Skin of body (tissue), 2 donors: Measurements from ENCODE around the genes MRGPRD and CCND1.

DNA sequence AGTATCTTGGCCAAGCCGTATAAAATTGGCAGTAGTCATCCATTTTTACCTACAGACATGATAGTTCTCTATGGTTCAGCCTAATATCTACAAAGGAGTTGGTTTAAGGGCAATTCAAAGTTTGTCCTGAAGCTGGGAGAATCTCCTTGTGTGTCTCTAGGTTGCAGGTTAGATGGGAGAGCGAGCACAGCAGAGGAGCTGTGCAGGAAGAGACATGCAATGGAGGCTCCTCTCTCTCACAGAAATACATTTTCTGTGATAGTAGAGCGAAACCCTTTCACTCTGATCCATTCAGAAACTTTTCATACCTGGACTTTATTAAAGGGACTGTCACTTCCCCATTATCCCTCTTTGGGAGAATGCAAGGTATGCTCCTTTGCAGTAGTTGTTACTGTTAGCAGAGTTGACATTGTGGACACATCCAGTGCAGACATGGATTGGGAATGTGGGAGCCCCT is 91.6 kb downstream of the PPP6R3 start:
- RAMPAGE, long total RNA = no peak

- RAMPAGE, long total RNA = no peak
These were observed 93.0 kb upstream of the GAL start for GRCh38 chr11:68591338-68591777.

DNA sequence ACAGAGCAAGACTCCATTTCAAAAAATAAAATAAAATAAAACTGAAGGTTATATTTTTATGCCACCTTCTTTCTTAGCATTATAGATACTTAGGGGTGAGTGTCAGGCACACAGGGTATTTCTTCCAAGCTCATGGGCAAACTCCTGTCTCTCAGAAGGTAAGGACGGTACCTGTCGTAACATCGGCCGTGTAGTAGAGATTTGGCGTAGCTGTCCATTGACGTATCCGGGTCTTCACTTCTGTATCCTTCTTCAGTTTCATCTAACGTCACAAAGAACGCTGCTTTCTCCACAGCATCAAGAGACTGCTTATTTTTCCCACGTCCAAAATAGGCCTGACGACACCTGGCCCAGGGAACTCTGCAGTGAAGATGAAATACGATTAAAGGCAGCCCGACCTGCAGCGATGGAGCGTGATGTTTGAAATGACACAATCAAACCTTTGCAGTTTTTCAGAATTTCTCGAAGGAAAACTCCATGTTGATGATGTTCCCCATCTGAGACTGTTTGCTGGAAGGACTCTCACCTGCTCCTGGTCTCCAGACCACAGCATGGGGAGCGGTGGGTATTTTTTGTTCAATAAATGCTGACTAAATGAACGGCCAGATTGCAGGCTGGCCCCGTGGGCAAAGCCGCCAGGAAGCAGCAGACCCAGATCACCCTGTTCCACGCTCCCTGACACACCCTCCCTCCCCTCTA is 30.4 kb upstream of the TESMIN start:
- RAMPAGE, long total RNA = no peak

DNA sequence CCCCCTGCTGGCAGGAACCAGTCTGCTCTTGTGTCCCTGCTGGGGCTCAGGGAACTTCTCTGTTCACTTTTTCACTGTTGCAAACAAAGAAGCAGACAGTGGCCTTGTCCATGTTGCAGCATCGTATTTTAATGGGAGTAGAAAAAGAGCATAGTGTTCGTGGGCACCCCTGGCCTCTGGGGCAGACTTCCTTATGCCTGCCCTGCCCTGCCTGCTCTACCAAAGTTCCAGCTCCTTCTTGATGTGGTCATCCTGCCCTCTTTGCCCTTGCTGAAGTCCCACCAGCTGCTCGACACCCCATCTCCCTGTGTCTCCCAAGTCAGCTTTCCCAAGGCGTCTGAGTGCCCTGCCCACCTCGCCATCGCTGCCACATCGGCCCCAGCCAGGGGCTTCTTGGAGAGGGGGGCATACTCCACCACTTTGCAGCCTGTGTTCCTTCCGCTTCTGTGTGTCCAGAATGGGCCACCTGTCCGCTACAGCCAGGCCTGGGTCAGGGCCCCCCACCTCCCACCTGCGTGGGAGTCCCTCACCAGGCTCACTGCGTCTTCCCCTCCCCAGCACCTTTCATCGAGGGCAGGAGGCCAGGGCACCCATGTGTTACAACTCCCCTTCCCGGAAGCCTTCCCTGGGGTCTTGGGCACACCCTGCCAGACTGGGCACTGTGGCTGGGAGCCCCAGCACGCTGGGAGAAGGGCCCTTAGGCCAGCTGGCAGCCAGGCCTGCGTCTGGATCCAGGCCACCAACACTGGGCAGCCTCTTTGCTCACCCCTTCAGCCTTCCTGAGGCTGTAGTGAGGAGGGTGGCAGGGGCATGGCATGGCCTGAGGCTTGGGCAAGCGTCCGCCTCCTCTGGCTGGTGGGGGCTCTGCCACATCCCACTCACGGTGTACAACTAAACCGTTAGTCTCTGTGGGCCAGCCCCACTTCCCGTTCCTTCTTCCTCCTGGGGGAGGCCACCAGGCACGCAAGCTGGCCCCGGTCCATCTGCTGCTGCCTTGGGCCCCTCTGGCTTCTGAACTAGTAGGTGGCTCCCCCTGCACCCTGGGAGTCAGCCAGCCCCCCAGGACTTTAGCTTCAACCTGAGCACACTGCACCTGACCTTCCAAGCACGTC is 13.5 kb downstream of the CPT1A start:
- RAMPAGE, long total RNA = no peak

- RAMPAGE, long total RNA = no peak
These were observed 2.2 kb upstream of the CPT1A start for GRCh38 chr11:68843637-68844501.

GRCh38 chr11:68974190-68974583 is 6.6 kb downstream of the MRGPRD start:
- RAMPAGE, long total RNA = no peak

GRCh38 chr11:68980865-68981332 is at the start of gene MRGPRD:
TSS of gene MRGPRD (minus strand) at chr11:68980986.
- RAMPAGE, long total RNA = no peak

DNA sequence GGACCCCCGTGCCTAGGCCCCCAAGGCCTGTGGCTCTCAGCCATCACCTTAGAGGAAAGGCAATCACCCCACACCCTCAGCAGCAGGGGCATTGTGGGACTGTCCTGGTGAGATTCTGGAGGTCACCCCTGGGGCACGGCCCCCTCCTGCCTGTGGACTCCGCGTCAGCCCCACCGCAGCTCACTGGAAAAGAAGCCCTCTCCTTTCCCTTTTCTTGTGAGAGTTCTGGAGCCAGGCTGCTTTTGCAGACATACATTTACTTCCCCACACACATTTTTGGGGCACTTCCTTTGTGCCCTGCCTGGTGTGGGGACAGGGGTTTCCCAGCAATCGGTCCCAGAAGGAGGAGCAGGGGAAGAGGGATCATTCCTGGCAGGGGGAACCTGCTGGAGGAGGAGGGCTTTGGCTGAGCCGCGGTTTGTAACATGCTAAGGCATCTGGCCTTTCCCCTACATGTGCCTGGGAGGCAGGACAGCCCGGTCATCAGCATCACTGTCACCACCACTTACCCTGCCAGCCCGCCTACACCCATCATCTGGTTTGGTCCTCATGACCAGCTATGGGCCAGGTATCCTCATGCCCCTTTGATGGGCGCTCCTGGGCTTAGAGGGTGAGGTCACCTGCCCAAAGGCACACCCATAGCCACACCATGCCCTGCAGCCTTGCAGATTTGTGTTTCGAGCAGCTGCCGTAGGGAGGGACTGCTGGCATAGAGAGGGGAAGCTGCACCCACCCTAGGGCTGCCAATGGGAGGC is 2.9 kb downstream of the MRGPRF start:
- RAMPAGE, long total RNA = no peak

DNA sequence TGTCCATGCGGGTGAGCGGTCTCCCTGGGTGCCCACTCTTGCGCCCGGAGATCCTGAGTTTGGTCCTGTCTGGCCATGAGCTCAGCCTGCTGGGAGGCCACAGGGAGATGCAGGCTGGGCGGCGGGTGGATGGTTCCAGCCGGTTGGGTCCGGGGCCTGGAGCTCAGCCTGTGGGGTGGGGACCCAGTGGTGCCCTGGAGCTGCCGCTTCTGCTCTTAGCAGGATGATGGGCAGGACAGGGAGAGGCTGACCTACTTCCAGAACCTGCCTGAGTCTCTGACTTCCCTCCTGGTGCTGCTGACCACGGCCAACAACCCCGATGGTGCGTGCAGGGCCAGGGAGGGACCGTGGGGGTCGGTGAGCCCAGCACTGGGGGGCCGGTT is 18.5 kb downstream of the TPCN2 start:
- RAMPAGE, long total RNA = no peak

DNA sequence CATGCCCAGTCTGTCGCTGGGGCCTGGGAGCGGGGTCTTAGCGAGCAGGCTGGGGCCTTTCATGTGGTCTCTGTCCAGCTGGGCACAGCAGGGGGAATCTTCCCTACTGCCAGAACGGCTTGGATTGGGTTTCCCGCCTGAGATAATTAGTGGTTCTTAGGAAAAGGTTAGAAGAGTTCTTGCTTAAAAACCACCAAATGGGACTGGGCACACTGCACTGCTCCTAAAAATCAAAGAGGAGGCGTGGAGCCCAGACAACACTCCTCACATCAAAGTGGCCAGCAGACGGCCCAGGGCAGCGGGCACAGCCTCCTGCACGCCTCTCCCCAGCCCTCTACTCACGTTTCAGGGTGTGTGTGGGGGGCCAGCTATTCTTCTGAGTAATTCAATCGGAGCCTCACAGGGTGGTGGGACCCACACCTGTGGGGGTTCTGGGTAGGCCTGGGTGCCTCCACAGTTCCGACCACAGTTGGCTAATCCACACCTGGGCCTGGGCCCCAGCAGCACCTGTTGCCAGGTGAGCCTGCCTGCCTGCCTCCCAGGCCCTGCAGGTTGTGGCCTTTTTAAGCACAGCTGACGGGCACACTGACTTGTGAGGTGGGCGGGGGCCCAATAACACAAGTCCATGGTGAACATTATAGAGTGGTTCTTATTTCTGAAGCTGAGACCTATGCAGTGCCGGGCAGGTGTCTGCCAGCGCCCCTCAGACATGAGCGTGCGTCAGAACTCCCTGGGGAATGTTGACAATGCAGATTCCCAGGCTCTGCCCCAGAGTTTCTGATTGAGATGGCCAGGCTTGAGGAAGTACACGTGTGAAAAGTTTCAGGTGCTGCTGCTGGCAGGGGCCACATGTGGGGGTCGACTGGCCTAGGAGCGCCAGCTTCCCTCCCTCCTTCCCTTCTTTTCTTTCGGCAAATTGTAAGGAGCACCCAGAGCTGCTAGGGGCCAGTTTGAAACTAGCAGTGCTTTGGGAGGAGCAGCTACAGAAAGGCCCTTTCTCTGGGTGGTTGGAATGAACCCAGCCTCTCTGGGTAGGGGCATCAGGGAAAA is 46.0 kb downstream of the TPCN2 start:
- RAMPAGE, long total RNA = no peak

DNA sequence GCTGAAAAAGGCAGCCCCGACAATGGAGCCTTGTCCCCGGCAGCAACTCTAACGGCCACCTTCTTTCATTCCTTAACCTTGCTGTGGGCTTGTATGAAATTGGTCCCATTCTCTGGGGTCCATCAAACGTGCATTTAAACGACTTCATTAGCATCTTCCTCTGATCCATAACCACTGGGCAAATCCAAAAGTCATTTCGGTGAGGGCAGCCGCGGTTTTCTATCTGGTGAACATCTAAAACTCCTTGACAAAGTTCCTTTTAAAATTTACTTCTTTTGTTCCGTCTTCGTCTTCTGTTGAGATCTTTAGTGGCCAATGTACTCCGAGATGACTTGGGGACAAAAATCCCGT is 59.9 kb upstream of the MYEOV start:
- RAMPAGE, long total RNA = no peak

DNA sequence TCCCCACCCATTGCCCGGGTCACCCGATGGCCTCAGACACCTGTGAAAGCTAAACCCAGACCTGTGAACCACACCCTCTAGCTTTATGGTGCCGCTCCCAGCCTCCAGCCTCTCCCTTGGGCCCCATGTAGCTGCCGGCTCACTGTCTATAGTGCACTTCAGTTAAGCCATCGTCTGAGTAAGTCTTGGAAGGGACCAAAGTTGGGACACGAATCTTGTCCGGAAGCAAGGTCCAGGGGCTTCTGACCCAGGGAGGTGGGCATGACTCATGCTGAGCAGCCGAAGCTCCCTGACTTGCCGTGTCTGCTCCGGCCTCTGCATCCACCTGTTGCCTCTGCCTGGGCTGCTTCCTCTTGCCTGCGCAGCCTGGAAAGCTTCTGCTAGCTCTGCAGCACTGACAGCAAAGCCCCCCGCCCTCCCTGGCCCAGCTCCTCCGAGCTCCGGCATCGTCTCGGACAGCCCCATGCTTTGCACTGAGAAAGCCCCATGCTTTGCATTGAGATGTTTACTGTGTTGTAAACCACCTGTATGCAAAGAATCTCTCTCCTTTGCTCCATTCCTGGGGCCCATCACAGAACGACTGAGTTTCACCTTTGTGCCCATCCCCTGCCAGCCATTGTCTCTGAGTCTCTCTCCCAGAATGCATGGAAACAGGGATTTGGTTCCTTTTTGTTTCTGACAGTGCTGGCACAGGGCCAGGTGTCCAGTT is 5.5 kb upstream of the MYEOV start:
- RAMPAGE, long total RNA = no peak

DNA sequence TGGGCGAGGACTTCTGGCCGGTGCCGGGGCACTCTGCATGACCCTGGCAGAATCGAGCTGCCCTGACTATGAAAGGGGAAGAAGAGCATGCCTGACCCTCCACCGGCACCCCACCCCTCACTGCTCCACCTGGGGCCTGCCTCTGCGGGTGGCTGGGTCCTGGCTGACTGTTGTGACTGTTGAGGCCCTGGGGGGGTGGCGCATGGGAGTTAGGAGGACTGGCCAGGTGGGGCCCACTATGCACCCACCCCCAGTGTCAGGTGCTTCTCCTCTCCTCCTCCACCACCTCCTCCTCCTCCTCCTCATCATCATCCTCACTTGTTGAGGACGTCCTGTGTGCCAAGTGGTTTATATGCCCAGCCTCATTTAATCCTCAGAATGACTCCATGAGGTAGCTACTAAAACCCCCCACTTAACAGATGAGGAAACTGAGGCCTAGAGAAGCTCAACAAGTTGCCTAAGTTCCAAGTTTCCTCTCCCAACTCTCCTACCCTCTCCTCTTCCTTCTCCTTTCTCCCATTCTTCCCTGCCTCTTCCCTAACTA is 2.2 kb downstream of the MYEOV start:
- RAMPAGE, long total RNA = no peak

- RAMPAGE, long total RNA = no peak
These were observed 6.3 kb downstream of the MYEOV start for GRCh38 chr11:69299978-69300853.

GRCh38 chr11:69409863-69410216 is 115.9 kb downstream of the MYEOV start:
- RAMPAGE, long total RNA = no peak

DNA sequence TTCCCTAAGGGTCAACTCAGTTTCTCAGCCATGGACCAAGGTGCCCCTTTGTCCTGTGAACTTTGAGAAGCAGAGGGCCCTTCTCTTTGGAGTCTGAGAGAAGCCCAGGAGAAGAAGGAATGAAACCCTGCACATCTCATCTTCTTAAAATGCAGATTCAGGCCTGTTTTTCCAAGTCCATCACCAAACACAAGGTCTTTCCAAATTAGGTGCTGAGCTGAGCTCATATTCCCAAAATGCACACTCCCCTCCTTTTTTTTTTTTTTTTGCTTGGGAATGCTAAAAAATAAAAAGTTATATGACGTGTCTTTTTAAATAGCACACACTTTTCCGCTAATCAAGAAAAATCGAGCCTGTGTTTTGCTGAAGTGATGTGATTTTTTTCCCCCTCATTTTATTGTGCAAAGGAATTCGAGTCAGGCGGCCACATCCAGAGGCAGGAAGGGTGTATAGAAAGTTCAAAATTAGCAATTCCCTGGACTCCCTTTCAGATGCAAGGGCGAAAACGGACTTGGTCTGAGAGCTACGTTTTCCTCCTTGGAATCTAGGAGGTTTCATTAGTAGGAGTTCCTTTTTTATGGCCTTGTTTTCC is 122.7 kb downstream of the MYEOV start:
- RAMPAGE, long total RNA = no peak

DNA sequence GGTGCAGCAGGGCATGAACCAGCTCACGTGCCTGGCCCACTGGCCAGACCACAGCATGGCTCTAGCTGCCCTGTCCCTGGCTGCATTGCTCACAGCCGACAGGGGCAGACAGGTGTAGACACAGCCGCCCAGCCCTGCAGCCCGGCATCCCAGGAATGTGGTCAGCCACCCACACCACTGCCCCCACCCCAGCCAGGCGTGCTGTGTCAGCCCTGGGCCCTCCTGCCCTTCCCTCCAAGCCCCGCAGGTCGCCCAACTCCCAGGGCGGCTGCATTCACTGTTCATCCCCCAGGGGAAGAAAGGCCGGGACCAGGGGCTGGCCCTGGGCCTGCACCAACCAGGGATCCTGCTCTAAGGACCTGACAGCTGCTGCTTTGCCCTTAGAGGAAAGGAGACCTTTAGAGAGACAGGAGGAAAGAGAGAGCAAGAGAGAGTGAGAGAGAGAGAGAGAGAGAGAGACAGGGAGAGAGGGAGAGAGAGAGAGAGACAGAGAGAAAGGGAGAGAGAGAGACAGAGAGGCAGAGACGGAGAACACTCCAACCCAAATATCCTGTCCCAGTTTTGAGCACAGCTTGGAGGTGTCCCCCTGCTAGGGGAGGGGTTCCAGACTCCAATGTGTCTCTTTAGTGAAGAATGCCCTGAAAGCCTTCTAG is 143.3 kb downstream of the MYEOV start:
- RAMPAGE, long total RNA = no peak

DNA sequence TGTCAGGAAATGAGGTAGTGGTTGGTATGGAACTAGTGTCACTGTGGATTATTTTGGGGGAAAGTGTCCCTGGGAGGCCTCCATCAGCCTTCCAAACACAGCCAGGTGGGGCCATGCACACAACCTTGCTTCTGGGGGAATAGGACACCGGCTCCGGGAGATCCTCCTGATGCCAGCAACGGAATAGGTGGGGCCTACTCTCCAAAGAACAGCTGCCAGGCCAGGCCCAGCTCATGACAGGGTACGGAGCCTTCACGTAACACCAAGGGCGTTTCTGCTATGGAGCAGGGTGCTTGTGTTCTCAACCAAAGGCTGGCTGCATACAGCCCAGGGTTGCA is 156.9 kb downstream of the MYEOV start:
- RAMPAGE, long total RNA = no peak

GRCh38 chr11:69640471-69641726 is at the start of gene CCND1:
TSS of gene CCND1 (plus strand) at chr11:69641156.
- RAMPAGE, long total RNA = start-site peak on the plus strand at chr11:69641152-69641170, 709 and 70 reads in 2 replicates

- RAMPAGE, long total RNA = no peak
These were observed 5.0 kb downstream of the LTO1 start for GRCh38 chr11:69670042-69670602.